ENCODE measurements around a stretch of chr9.

DNA sequence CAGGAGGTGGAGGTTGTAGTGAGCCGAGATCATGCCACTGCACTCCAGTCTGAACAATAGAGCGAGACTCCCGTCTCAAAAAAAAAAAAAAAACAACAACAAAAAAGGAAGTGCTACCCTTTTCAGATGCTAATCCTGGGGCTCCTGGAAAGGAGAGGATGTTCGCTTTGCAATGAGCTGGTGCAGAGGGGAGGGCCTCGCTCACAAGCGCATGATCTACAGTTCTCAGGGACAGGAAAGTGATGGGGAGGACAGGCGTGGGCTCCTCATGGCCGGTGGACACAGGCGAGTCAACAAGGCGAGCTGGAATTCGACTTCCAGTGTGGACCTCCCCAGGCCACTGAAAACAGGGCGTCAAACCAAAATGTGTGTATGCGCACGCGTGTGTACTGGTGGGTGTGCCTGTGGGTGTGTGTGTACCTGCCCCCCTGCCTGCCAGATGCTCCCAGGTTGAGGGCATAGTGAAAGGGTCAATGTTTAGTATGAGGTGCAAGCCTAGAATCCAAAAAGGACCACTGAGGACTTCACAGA, 54.3 kb downstream of the USP20 start:
- RRBS, result no CpG with 5 or more reads among the region's 15 CpGs

DNA sequence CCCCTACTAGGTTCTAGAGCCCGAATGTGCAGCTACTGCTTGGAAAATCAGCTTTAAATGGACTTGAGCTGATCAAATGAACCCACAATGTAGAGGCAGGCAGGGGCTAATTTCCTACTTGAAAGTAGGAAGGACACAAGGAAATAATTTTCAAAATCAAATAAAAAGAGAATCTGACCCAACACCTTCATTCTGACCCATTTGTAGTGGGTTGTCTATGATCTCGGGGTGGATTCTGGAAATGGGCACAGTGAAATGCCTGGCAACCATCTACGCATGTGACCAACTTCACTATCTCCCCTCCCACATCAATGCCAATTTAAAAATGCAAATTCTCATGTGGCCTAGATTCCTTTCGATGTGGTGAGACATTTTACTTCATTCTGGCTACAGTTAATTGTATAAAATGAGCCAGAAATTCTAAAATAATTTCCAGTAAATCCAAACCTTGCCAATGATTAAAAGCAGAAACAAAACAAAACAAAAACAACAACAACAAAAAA, 58.8 kb downstream of the USP20 start:
- RRBS, result no CpG with 5 or more reads among the region's 4 CpGs

GRCh38 chr9:129919841-129920133, 84.5 kb downstream of the USP20 start:
- RRBS, result no CpG with 5 or more reads among the region's 2 CpGs

GRCh38 chr9:130028373-130029731, 14.1 kb downstream of the FNBP1 start:
- RRBS, result no CpG with 5 or more reads among the region's 11 CpGs

DNA sequence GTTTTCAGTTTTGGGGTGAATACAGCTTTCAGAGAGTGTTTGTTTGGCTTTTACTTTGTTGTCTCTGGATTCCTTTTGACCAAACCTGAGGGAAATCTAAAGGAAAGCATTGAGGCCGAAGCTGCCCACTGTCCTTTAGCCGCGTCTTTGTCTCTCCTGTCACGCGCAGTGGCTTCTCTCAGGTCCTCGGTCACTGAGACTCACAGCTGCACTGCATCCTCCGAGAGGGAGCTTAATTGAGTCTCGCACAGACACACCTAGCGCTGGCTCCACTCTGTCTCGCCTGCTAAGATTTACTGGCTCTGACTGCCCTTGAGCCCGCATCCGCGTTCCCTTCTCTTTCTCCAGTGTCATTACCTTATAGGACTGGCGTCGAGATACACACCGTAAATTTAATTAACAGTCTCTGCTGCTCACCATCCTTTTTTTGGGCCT, 58.0 kb downstream of the GPR107 start:
- RRBS, result no CpG with 5 or more reads among the region's 16 CpGs

GRCh38 chr9:130137012-130137492, 35.2 kb upstream of the NCS1 start:
- RRBS, result no CpG with 5 or more reads among the region's 16 CpGs

DNA sequence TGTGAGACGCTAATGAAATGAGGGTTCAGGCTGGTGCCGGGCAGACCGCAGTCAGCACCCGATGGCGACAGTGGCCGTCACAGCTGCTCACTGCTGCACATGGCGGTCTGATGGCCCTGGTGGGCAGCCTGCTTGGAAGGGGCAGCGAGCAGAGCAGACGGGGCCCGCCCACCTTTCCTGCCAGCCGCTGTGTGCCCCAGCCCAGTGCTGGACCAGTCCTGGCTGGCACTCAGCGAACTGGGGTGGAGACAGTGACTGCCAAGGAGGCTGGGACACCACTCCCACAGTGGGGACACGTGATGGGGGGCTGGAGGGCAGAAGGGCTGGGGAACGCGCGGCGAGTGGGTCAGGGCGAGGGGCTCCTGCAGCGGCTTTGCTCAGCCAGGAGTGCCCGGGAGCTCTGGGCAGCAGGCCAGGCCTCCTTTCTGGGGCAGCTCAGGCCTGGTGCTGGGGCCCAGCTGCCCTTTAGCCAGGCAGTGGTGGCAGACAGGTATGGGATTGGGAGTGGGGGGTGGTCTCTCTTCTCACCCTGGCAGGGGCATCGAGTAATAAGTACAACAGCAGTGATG, 19.5 kb downstream of the NCS1 start:
- RRBS, result no CpG with 5 or more reads among the region's 21 CpGs

- RRBS, result no CpG with 5 or more reads among the region's 30 CpGs
Measured at GRCh38 chr9:130242520-130243510, 22.7 kb upstream of the HMCN2 start.

DNA sequence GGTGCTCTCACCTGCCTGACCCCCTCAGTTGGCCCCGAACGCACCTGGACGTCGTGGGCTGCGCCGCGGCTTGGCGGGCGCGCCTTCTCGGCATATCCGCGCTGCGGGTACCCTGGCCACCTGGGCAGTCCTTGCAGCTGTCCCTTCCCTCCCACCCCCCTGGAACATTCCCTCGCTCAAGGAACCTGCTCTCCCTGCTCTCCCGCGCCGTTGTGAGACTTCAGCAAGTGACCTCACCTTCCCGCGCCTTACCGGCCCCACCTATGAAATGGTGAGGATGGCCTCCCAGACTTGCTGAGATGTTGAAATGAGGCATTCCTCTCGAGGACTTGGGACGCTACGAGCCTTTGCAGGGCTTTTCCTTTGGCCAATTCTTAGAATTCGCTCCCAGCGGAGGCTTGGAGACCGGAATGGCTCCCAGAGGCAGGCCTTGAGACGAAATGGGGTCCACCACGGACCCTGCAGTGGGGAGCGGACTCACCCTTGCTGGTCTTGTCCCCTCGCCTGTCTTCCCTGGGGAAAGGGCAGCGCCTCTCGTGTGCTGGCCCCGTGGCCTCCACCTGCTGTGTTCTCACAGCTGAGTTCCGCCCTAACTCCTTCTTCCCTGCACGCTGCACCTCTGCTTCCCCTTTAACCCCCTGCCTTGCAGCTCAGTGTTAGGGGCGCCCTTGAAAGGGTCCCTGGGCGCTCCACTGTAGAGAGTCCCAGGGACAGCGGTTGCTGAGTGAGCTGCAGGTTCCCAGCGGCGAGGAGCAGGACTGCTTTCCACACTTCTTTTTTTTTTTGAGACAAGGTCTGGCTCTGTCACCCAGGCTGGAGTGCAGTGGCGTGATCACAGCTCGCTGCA, 842 bp downstream of the HMCN2 start:
- RRBS, result no CpG with 5 or more reads among the region's 43 CpGs

DNA sequence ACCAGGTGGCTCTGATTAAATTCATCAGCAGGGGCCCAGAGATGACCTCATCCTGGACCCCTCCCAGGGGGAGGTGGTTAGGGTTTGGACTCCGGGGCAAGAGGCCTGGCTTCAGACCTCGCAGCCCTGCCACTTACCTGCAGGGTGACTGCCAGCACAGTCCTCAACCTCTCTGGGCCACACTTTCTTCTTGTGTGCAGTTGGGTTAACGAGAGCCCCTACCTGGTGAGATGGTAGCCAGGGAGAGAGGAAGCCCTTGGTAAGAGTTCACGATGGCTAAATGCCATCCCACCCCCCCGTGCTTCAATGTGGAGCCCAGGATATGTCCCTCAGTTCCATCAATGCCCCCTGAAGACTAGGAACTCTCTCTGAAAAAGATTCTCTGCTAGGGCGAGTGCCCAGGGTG, 23.8 kb downstream of the HMCN2 start:
- RRBS, result no CpG with 5 or more reads among the region's 6 CpGs

DNA sequence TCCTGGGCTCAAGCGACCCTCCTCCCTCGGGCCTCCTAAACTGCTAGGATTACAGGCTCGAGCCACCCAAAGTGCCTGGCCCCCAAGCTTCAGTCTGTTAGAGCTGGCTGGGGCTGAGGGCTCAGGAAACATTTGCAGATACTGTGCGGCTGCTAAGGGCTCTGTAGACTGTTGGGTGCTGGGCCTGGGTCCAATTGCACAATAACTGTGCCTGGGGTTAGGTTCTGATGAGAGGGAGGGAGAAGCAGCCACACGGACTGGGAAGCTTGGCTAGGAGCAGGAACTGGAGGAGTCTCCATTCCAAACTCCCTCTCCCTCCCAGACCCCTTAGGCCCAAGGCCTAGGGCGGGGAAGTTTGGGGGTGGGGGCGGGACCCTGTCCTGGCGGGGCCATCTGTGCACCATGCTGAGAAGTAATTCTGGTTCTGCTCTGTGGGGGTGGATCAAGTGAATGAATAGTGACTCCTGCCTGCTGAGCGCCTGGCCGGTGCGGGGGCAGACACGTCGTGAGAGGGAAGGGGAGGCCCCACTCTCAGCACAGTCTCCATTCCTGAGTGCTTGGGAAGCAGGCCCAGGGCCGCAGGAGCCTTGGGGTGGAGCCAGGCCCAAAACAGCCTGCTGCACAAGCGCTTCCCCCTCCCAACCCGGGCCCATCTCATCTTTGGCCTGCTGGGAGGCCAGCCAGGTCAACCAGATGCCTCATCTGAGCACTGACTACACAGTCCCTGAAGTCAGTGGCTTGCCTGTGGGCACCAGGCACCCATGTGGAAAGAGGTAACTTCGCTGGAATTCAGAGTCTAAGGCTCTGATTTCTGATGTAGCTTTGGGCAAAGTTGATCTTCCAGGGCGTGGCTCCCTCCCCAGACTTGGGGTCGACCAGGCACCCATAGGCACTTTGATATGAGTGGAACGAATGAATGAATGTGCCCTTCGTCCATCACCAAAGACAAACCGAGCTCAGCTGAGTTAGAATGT, 1.6 kb downstream of the ASS1 start:
- RRBS, result no CpG with 5 or more reads among the region's 22 CpGs

GRCh38 chr9:130499655-130500416, 55.1 kb downstream of the ASS1 start:
- RRBS, result 96% methylated on average over 2 of the region's 11 CpGs

- RRBS, result no CpG with 5 or more reads among the region's 11 CpGs
Measured at GRCh38 chr9:130501455-130502015, 56.8 kb downstream of the ASS1 start.

GRCh38 chr9:130620157-130620601, 40.8 kb downstream of the FUBP3 start:
- RRBS, result no CpG with 5 or more reads among the region's 8 CpGs

GRCh38 chr9:130765302-130766454, 69.4 kb upstream of the ABL1 start:
- RRBS, result no CpG with 5 or more reads among the region's 21 CpGs

DNA sequence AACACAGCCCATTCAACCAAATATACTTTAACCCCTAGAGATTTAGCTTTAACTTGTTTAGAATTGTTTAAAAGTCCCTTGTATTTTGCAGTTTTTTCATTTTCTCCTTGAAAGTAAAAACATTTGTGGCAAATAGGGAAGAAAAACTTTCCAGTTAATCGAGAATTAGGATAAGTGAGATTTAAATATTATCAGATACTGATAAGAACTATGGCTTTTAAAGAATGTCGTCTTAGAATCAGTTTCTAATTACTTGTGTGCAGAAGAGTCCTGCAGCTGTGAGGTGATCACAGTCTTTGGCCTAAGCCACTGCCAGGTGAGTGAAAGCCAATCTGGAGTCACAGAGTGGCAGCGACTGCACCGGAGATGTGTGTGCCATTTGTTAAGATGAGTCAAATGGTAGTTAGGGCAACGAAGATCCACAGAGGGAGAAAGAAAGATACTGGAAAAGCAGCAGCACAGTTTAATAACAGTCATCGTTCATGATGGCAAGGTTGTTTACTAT, 56.1 kb upstream of the ABL1 start:
- RRBS, result no CpG with 5 or more reads among the region's 6 CpGs

- RRBS, result no CpG with 5 or more reads among the region's 28 CpGs
Measured at GRCh38 chr9:130835668-130836351, 756 bp downstream of the ABL1 start.

DNA sequence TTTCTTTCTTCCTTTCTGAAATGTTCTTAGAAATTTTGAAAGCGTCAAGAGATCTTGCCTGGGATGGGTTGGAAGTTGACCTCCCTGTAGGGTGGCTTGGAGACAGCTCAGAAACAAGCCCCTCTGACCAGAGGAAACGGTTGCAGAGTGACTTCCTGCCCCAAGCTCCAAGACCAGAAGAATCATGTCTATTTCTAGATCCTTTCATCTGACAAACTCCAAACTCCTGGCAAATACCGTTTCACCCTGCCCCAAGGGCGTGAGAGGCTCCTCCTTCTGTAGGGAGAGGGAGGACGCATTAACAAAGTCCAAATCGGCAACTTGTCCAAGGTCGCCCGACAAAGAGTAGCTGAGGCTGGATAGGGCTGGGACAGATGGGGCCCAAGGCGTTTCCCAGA, 3.9 kb downstream of the FIBCD1 start:
- RRBS, result no CpG with 5 or more reads among the region's 9 CpGs

GRCh38 chr9:131010596-131011138, 1.7 kb downstream of the LAMC3 start:
- RRBS, result 62% methylated on average over 5 of the region's 12 CpGs

DNA sequence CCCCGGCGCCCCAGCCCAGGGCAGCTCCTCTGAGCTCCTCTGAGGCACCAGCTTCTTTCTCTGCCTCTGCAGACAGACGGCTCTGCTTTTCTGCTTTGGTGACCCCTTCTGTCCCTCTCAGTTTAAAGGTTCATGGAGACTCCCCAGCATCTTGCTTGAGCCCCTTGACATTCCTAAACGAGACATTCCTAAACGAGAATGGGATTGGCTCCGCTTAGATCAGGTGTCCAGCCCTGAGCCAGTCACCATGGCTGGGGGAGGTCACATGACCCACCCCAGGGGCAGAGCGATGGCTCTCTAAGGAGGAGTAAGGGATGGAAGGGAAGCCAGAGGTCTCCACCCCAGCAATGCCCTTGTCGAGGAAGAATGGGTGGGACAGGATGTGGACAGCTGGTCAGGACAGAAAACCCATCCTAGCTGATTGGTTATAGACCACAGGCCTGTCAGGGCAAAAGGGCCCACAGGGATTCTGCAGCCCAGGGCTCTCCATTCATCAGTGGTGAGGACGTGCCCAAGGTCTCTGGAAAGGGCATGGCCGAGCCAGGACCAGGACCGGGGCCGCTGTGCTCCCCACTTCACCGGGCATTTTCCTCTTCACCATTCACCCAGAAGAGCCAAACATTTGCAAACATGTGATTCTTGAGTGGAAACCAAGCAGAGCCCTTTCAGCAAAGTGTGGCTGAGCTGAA, 19.9 kb upstream of the AIF1L start:
- RRBS, result no CpG with 5 or more reads among the region's 13 CpGs